Thoracic aorta endothelial cell (primary cell): ENCODE data around the genes TXNDC8, ECPAS, ZNF483, DNAJC25 and SHOC1.

DNA sequence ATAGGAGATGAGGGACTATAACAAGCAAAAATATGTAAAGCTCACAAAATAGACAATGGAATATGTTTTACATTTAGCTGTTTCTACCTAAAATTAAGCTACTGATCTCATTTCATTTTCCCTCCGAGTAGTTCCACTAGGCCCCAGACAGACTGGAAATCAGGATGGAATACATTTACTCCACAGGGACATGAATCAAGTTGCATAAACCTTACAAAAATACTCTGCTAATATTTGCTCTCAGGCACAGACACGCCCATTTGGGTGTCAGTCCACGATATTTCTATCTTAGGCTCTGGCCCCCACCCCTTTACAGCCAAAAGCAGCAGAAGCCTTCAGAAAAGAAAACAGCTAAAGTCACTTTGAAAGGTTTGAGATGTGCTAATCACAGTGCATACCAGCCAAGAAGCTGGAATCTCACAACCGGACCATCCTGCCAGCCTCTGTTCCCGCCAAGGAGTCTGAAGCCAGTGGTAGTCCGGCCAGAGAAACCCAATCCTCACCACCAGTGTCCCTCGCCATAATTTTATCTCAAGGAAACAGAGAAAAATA is 22.6 kb downstream of the PTPN3 start:
- CAGE, long polyA plus RNA, result no peak

DNA sequence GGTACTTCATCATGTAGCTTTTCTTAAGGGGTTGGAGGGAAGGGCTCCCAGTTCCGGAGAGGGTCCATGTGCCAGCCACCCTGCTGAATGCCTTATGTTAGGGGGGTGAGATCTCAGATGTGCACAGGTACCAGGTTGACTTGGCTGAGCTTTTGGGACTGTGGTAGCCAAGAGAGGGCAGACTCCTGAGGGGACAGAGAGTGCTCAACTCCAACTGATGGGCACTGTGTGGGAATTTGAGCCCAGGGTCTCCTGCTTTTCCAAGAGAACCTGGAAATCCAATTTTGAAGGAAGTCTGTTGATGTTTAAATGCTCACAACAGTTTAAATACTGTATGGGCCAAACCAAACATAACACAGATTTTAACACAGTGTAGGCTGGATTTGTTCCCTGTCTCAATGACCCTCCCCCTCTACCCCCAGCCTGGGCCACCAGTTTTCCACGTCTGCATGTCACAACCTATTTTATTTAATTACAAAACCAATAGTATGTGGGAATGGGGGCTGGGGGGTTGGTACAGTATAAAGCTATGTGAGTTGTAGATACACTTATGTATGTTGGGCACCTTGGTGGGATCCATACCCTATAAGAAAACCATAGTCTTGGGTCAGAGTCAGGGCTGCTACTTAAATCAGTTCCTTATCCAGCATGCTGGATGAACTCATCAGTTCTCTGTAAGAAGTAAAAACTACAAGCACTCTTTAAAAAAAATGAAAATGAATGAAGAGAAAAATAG is 11.7 kb downstream of the PALM2AKAP2 start:
- CAGE, long polyA plus RNA, result no peak

GRCh38 chr9:109861426-109861681 is 81.4 kb downstream of the PALM2AKAP2 start:
- CAGE, long polyA plus RNA, result no peak

GRCh38 chr9:109912010-109912431 is 132.0 kb downstream of the PALM2AKAP2 start:
- CAGE, long polyA plus RNA, result no peak

DNA sequence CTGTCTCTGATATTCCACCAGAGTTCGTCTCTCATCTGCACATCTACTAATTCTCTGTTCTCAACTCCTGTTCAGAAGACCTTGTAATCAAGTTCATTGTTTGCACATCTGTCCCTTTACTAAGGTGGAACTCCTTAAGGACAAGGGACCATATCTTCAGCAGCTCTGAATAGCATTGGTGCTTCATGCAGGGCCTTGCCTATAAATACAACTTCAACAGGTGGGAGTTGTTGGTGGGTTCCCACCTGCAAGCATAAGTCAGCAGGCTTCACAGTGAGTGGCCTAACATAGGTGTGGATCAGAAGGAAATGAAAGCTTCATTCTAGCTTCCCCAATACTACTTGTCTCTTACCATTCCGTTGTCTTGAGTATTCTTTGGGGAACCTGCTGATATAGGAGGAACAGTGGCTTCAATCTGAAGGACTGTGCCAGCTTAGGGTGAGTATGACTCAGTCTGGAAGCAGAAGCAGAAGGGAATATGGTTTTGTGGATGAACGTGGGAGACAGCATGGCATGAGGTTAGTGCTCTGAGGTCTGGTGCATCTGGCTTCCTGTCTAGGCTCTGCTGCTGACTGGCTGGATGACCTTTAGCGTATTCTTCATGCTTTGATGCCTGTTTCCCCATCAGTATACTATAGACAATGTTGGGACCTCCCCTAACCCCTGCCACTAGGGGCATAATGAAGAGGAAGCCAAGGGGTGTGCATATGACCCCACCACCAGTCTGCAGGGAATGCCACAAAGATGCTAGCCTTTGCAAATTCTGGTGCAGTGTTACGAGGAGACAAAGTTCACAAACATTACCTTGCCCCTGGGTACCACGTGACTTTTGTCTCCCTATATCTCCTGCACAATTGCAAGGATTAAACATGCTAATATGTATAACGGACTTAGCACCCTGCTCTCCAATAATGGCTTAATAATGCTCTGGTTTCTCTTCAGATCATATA is 192.2 kb downstream of the PALM2AKAP2 start:
- CAGE, long polyA plus RNA, result no peak

DNA sequence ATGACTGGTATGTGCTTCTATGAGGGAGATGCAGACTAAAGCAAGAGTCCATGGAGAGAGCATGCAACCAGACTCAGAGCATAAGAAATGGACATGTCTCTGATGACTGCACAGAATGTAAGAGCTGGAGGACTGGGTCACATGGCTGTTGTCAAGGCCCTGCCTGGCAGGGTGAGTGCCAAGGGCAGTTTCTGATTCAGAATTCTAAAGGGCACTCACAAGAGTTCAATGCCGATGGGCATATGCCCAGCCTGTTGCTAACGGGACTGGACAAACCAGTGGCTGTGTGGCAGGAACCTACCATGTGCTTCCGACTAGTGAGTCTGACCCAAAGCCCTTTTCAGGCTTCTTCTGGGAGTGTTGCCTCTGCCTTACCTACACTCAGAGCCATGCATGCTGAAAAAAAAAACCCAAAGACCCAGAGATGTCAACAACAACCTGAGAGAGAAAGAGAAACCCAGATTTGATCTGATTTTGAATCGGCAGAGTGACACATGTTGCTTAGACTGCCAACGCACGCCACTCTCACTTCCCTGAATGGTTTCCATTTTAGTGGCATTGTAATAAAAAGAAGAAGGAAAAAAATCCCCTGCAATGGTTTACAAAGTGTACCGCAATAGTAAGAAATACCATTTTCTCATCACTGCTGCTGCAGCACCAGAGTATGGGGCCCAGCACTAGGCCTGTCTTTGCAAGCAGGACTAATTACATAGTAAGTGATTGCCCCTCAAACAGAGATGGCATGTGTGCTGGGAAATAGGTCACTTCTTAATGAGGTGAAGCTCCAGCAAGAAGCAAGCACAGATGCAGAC is 194.3 kb downstream of the PALM2AKAP2 start:
- CAGE, long polyA plus RNA, result no peak

GRCh38 chr9:109997574-109998047 is 210.3 kb downstream of the C9orf152 start:
- CAGE, long polyA plus RNA, result no peak

- CAGE, long polyA plus RNA, result no peak
These were observed 138.3 kb downstream of the C9orf152 start for GRCh38 chr9:110069432-110070345.

DNA sequence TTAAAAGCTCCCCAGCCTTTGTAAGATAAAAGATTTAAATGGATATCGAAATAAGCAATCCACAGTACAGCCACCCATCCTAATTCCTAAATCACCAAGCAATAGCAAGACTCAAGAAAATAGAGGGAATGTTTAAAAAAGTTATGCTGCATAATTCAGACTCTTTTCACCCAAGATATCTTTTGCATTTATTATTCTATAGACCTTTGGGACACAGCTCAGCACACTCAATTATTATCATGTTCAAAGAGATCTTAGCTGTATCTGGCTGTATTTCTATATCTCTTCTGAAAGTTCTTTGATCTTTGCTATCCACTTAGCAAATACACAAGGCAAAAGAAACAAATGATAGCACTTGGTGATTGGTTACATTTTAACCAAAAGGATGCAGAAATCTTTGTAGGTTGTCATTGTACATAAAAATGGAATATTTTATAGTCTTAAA is 6.9 kb upstream of the C9orf152 start:
- CAGE, long polyA plus RNA, result no peak

DNA sequence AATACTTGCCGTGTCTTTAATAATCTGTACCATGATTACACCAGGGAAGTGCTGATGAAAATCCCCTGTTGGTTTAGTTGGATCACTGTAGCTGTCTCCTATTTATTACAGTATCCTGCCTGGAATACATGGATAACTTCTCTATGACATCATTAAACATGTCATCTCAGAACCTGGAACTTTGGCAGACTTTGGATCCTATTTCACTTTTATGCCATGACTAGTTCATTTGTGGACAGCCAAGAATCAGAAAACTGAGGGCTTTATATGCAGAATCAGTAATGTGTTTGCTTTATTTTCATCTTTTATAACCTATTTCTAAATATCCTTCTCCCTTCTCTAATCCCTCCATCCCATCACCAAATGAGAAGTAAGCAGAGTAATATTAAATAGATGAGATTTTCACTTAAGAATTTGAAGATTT is at the start of gene TXNDC8:
Gene TXNDC8 (minus strand): TSS at position 100 of the 424 bp plus-strand sequence.
- CAGE, long polyA plus RNA, result no peak

DNA sequence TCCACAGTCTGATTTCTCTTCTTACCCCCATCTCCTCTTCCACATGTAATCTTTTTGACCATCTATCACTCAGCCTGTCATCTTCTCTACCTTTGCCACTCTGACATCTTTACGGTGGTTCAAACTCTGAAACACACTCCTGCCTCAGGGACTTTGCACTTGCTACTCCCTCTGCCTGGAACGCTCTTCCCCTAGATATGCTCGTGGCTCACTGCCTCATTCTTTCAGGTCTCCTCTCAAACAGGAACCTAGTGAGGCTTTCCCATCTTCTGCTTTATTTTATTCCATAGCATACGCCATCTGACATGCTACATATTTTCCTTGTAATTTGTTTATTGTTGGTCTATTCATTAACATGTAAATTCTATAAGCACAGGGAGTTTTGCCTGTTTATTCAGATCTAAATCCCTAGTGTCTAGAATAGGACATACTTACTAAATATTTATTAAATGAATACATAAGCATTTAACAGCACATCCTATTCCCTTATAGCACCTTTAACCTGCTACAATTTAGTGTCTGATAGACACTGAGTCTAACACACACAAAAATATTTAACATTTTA is 101.5 kb downstream of the SVEP1 start:
- CAGE, long polyA plus RNA, result no peak

DNA sequence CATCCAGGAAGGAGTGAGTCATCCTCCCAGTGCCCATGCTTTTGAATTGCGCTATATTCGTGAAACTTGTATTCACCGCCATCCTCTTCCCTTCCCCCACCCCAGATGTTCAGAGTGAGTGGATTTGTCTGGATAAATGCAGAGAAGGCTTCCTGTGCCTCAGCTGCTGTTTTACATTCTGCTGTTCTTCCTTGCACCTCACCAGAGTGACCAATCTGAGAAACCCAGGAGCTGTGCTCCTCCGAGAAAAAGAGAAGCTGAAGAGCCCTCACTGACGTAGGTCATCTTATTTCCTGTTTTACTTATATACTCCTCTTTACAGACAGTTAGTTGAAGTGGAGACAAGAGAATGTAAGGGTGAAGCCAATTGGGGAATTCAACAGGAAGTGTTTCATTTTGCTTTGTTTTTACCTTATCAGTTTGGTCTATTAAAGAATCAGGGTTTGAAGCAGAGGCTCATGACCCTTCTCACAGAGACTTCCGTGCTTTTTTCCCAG is 24.7 kb upstream of the SVEP1 start:
- CAGE, long polyA plus RNA, result no peak

- CAGE, long polyA plus RNA, result no peak
These were observed 227 bp upstream of the MUSK start for GRCh38 chr9:110668460-110668668.

DNA sequence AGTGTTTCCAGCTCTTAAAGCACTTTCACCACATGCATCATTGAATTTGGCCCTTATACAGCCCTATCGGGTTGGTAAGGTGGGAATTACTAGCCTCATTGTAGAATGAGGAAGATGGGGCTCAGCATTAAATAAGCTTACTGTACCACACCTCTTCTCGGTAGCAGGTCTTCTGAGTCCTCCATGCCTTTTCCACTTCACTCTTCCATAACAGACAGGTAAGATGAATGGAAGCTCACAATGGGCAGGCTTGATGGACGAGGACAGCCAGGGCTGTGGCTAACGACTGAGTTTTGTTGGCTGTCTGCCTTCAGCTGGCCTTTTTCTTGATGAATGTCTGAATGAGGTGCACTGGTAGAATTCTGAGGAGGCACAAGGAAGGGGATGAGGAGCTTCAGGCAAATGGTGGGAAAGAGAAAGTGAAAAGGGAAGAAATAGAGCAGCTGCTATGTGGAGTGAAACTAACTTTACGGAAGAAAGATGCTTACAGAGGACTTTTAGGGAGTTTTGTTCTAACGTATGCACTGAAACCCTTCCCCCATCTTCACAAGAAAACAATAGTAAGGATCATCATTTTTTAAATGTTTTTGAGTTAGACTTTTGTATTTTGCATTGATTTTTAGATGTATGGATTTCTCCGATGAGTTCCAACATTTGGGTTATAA is 45.4 kb downstream of the OR2K2 start:
- CAGE, long polyA plus RNA, result no peak

DNA sequence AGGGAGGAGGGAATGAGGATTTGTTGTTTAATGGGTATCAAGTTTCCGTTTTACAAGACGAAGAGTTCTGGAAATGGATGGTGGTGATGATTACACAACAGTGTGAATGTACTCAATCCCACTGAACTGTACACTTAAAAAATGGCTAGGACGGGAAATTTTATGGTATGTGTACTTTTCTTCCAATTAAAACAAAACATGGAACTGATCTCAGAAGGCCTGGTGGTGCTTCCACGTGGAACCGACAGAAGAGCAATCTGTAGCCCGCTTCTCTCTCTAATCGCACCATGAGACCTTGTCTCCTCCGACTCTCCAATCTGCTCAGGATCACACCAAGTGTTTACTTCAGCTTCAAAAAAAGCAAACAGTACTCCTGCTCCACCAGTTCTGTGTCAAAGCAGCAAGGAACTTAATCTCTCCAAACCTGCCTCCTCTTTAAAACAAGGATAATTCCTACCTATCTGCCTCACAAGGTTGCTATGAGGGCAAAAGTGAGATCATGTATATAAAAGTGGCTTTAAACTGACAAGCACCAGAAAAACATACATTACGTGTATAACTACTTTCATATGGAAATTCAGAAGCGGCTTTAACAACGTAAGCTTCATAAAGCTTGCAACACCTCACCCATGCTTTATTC is 2.1 kb downstream of the ECPAS start:
- CAGE, long polyA plus RNA, result no peak

DNA sequence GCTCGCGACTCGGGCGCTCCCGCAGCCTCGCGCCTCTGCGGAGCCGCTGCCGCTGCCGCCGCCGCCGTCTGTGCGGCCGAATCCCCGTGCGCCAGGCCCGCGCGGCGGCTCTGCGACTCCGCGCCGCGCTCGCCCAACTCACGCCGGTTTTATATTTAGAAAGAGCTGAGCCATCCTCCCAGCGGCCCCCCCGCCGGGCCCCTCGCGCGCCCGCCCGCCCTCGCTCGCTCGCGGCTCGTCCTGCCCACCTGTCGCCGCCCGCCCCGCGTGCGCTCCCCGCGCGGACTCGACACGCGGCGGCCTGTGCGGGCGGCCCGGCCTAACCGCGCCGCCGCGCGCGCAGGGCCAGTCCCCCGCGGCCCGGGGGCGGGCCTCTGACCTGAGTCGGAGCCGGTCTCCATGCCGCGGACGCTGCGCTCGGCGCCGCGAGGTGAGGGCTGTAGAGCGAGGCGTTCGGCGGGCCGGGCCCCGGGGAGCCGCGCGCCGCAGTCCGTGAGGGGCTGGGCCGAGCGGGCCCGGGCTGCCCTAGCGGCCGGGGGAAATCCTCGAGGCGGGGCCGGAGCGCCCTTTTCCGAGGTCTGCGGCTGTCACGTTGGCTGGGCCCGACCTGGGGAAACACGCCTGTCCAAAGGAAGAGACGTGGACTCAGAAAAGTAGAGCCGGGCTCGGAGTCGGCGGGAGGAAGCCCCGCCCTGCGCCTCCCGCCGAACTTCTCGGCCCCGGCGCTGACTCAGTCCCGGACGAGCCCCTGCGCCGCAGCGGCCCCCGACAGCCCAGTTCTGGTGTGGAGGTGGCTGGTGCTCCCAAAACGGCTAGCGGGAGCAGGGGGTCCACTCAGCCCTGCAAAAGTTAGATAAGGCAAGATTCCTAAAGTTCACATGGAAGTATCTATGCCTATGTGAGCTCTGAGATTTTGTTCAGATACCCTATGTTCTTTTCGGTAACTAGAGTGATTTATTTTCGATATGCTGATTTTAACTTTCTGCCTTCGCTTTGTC is at the start of gene ECPAS:
Gene ECPAS (minus strand): TSS at position 647 of the 998 bp plus-strand sequence.
- CAGE, long polyA plus RNA, result no peak

DNA sequence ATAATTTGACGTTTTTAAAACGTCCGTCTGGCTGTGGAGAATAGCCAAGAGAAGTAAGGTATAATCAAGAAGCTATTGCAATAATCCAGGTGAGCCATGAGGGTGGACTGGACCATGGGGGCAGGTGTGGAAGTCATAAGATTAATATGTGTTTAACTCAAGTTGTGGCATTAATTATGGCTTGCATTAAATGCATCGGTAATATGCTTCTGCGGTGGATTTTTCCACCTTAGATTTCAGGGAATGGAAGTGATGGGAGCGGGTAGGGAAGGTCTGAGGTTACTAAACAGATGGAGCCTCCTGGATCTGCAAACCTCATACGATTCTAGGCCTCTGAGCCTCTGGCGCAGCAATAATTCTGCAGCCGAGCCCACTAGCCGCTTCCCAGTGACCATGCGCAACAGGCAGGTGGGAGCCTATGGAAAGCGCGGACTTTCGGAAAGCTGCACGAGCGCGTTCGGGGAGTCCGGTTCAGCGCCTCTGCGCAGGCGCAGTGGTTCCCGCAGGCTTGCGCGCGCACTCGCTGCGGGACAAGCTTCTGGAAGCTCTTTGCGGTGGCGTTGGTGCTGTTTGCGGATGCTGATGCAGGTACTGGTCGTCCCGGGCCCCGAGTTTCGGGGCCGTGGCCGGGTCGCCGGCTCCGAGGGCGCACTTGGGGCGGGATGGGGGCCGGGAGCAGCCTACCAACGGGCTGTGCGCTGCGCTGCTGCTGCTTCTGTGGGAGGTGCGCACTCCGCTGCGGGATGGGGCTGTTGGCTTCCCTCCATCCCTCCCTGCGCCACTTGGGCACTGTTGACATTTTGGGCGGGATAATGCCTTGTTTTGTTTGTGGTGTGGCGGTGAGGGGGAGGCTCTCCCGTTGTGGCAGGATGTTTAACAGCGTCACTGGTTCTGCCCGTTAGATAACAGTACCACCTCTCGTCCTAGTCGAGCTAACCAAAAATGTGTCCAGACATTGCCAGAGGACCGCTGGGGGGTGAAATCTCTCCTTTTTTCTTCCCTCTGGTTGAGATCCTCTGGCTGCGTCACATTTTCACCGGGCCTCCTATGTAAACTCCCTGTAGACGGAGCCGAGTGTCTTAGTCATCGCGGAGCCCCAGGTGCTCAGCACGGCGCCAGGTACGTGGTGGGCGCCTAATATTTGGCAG is at the start of gene ZNF483:
Gene ZNF483 (plus strand): TSS at position 505 of the 1,148 bp plus-strand sequence.
- CAGE, long polyA plus RNA, result no peak

GRCh38 chr9:111630997-111632133 is at the start of gene DNAJC25:
DNAJC25 (plus strand) TSS chr9:111631334.
- CAGE, long polyA plus RNA, result no peak

- CAGE, long polyA plus RNA, result no peak
These were observed at the start of gene SHOC1 for GRCh38 chr9:111794754-111795368. SHOC1 (minus strand) TSS chr9:111794937.

DNA sequence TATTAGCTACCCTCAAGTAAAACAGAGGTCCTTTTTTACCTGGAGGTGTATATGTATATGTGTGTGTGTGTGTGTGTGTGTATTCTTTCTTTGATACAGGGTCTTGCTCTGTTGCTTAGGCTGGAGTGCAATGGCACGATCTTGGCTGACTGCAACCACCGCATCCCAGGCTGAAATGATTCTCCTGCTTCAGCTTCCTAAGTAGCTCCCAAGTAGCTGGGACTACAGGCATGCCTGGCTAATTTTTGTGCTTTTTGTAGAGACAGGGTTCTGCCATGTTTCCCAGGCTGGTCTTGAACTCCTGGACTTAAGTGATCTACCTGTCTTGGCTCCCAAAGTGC is 3.8 kb downstream of the UGCG start:
- CAGE, long polyA plus RNA, result no peak